ENCODE measurements around a stretch of chr2.

GRCh38 chr2:108595800-108596098 is 61.5 kb downstream of the LIMS1 start:
- RRBS: no CpG with 5 or more reads among the region's 2 CpGs

DNA sequence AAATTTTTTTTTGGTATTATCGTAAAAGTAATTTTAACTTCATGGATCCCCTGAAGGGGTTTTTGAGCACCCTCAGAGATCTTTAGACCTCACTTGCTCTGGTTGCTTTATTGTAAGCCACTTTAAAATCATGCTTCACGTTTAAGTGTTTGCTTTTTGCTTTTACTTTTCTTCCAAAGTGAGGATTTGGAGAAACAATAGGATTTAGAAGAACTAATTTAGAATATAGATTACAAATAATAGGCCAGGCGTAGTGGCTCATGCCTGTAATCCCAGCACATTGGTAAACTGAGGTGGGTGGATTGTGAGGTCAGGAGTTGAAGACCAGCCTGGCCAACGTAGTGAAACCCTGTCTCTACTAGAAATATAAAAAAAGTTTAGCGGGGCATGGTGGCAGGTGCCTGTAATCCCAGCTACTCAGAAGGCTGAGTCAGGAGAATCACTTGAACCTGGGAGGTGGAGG is 20.2 kb downstream of the RANBP2 start:
- RRBS: no CpG with 5 or more reads among the region's 5 CpGs

GRCh38 chr2:108763202-108764465 is 22.9 kb upstream of the CCDC138 start:
- RRBS: no CpG with 5 or more reads among the region's 21 CpGs

- RRBS: no CpG with 5 or more reads among the region's 37 CpGs
Observed at GRCh38 chr2:108786873-108787504, 418 bp downstream of the CCDC138 start.

GRCh38 chr2:108926614-108927017 is 62.4 kb downstream of the EDAR start:
- RRBS: no CpG with 5 or more reads among the region's 9 CpGs

- RRBS: no CpG with 5 or more reads among the region's 4 CpGs
Observed at GRCh38 chr2:108987274-108987487, 1.8 kb downstream of the EDAR start.

DNA sequence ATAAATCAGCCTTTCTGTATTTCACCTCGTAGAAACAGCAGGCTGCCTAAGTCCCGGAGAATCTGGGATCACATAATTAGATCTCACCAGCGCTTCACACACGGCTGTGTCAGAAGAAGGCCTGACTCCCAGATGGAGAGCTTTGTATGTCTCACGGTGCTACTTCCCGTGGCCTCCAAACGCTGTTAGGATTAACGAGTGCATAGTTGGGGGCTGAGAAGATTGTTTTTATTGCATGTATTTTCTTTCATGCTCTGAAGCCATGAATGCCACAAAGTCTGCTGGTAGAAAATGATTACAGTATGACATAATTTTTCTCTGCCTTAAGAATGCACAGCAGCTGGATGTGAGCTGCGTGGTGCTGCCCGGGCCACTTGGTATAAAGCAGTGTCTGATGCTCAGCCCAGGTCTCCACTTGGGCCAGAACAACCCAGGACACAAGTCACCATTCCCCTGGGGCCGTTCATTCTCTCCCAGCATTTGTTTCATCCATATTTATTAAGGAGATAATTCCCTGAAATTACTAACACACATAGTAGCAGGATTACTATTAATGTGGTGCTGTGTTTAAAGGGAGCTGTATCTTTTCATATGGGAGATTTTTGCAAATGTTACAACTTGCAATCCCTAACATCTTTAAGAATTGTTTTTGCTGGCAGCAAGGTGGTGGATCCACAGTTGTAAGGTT is 166.4 kb downstream of the SEPTIN10 start:
- RRBS: no CpG with 5 or more reads among the region's 11 CpGs

DNA sequence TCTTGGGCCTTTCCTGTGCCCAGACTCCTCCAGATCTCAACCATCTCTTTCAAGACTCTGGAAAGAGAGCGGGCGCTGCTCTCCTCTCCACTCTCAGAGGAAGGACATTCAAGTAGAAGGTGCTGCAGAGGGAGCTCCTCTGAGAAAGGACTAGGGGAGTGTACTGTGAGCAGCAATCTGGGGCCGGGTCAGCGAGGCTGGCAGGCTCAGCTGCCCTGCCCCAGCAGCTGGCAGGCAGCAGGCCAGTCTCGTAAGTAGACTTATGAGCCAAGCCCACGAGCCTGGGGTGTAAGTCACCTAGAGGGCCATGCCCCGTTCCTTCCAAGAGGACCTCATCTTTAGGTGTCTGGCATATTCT is 119.0 kb downstream of the SEPTIN10 start:
- RRBS: no CpG with 5 or more reads among the region's 7 CpGs

- RRBS: no CpG with 5 or more reads among the region's 3 CpGs
Observed at GRCh38 chr2:109564336-109564616, 49.5 kb downstream of the SEPTIN10 start.

DNA sequence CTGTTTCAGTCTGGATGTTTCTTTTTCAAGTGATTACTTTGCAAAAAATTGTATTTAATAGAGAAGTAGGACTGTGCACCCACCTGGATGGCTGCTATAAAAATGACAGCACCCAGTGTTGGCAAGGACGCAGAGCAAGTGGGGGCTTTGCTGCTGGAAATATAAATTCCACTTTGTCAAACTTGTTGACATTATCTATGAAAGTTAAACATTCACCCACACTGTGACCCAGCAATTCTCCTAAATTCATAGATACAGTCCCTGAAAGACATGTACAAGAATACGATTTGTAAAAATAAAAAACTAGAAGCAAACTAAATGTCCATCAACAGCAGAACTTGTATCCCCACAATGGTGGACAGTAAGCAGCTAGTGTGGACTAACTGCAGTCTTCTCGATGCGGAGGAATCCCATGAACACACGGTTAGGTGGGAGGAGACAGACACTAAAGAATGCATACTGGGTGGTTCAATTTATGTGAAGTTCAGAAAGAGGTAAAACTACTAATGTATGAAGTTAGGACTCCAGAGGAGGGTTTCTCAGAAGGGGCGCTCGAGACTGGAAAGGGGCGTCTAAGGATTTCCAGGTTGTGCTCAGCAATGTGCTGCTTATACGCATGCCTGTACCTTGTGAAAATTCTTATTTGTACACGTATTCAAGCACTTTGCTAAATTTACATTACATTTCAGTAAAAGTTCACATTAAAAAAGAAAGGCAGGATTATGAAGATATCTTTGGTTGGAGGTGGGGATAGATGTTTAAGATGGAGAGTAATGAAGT is 66.8 kb downstream of the SOWAHC start:
- RRBS: no CpG with 5 or more reads among the region's 10 CpGs

DNA sequence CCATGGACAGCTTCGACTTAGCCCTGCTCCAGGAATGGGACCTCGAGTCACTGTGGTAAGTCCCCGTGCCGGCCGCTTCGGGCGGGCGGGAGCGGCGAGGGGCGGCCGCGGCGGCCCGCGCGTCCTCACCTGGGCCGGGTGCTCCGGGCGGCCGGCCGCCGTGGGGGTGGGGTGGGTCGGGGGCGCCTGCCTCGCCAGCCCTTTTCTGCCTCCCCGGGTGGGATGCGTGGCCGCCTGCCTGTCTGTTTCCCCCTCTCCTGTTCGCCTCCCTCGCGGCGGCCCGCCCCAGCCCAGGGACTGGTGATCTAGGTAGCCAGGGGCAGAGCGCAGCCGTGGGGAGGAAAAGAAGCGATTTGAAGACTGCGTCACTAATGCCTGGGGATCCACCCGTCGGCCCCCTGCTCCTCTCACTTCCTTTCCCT is 33.4 kb upstream of the RGPD5 start:
- RRBS: no CpG with 5 or more reads among the region's 40 CpGs

DNA sequence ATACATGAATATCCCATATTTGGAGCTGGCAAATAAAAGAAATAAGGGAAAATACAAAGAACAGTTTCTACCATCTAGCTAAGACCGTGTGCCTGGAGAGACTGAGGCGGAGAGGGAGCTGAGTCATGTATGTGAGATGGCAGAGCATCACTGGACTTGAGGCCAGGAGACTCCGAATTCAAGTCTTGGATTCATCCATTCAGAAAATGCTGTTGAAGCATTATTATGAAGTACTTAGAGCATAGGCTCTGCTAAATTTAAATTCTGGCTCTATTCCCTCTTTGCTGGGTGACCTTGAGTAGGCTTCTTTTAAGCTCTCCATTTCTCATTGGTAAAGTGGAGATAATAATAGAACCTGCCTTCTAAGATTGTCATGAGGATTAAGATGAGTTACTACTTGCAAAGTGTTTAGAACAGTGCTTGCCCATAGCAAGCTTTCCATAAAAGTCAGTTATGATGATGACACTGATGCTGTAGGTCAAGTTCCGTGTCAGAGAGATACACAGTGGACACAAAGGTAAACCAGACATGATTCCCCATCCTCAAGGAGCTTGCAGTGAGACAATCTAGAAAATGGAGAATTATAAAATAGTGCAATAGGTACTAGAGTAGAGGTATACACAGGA is 34.6 kb downstream of the NPHP1 start:
- RRBS: no CpG with 5 or more reads among the region's 4 CpGs

DNA sequence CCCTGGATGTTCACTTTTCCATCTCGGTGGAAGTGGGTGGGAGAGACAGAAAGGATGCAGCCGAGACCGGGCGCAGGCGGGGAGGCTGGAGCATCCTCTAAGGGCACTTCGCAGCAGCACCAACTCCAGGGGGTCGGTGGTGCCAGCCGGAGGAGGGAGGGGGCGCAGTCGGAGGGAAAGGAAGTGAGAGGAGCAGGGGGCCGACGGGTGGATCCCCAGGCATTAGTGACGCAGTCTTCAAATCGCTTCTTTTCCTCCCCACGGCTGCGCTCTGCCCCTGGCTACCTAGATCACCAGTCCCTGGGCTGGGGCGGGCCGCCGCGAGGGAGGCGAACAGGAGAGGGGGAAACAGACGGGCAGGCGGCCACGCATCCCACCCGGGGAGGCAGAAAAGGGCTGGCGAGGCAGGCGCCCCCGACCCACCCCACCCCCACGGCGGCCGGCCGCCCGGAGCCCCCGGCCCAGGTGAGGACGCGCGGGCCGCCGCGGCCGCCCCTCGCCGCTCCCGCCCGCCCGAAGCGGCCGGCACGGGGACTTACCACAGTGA is 33.2 kb upstream of the RGPD6 start:
- RRBS: no CpG with 5 or more reads among the region's 49 CpGs

GRCh38 chr2:111120131-111120865 is 416 bp upstream of the BCL2L11 start:
- RRBS: 2% methylated on average over 44 of the region's 84 CpGs

GRCh38 chr2:111420026-111420511 is 299.4 kb downstream of the BCL2L11 start:
- RRBS: no CpG with 5 or more reads among the region's 9 CpGs

DNA sequence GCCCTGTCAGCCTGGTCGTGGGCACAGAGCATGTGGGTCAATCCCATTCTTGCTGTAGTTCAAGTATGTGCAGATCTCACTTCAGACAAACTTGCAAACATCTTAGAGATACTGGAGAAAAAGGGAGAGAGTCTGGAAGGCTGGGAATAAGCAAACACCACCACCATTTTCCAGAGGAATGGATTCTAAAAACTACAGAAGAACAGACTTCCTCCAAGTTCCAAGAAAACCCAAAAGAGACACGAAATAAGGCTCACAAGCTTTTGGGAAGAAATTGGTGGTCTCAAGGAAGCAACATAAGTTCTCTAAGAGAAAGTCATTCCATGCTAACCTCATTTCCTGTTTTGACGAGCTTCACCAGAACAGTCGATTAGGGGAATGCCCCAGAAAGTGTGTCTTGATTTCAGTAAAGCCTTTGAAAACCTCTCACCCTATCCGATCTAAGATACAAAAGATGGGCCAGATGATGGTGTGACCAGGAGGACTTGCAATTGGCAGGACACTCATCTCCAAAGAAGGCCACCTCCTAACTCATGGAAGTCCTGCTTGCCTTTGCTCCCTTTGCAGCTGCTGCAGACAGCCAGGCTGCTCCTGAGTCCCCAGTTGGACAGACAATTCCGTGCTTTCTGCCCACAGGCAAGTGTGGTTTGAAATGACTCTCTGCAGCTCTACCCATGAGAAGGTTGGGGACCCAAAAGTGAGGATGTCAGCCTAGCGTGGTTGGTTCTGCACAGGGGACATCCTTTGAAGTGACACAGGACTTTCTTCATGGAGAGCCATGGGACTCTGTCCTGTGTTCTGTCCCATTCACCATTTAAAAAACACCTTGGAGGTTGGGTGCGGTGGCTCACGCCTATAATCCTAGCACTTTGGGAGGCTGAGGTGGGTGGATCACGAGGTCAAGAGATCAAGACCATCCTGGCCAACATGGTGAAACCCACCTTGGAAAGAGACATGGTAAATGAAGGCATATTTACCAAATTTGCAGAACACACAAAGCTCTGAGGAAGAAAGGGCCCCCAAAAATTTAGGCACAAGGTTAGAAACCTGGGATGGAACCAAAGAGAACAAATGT is 304.2 kb downstream of the BCL2L11 start:
- RRBS: no CpG with 5 or more reads among the region's 10 CpGs

- RRBS: no CpG with 5 or more reads among the region's 10 CpGs
Observed at GRCh38 chr2:111480056-111480825, 359.5 kb downstream of the BCL2L11 start.

DNA sequence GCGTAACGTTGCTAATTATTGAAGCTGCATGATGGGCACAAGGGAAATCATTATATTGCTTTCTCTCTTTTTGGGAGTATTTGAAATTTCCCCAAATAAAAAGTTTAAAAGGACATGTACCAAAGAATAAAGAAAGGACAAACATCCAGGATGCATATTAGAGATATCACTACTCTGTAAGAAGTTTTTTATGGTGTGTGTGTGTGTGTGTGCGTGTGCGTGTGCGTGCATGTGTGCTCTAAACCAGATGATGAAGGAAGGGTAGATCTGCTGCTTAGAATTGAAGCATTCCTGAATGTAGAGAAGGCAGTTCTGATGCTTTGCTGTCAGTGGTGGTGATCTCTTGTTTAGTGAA is 27.4 kb downstream of the TMEM87B start:
- RRBS: no CpG with 5 or more reads among the region's 5 CpGs

- RRBS: no CpG with 5 or more reads among the region's 2 CpGs
Observed at GRCh38 chr2:112188465-112188819, 50.3 kb downstream of the FBLN7 start.

DNA sequence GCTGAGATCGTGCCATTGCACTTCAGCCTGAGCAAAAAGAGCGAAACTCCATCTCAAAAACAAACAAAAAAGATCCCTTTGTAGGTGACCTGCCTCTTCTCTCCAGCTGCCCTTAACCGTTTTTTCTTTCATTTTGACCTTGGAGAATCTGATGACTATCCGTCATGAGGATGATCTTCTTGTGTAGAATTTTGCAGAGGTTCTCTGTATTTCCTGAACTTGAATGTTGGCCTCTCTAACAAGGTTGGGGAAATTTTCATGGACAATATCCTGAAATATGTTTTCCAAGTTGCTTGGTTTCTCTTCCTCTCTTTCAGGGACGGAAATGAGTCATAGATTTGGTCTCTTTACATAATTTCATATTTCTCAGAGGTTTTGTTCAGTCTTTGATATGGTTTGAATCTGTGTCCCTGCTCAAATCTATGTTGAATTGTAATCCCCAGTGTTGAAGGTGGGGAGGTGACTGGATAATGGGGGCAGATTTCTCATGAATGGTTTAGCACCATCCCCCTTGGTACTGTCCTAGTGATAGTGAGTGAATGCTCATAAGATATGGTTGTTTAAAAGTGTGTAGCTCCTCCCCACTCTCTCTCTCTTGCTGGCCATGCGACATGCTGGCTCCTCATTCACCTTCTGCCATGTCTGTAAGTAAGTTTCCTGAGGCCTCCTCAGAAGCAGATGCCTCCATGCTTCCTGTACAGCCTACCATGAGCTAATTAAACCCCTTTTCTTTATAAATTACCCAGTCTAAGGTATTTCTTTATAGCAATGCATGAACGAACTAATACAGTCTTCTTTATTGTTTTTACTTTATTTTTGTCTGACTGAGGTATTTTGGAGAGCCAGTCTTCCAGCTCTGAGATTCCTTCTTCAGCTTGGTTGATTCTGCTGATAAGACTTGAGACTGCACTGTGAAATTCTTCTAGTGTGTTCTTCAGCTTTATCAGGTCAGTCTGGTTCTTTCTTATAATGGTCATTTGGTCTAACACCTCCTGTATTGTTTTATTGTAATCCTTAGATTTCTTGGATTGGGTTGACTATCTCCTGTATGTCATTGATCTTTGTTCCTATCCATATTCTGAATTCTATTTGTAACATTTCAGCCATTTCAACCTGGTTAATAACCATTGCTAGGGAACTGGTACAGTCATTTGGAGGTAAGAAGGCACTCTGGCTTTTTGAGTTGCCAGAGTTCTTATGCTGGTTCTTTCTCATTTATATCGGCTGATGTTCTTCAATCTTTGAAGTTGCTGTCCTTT is 33.6 kb downstream of the ZC3H8 start:
- RRBS: no CpG with 5 or more reads among the region's 8 CpGs